M059J (cell line): ENCODE measurements around a stretch of chr3.

DNA sequence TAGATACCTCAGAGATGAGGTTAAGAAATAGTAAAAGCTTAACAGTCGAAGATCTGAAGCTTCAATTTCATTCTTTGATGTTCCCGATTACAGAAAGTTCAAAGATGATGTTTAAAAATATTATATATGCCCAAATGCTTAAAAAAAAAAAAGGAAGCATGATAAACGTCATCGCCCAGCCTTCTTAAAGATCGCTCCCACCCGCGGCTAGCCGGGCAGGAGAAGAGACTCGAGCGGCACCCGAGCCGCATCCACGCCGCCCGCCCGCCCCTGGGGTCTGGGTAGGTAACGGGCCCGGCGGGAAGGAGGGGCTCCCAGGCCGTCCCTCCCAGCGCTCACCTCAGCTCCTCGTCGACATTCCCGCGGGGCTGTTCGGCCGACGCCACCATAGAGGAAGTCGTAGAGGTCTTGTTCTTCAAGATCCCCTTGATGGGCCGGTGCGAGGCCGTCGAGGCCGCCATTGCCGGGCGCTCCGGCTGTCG, 519 bp downstream of the PPP1R2 start:
- RAMPAGE, long total RNA = no peak

GRCh38 chr3:195644708-195645743, 61.3 kb upstream of the APOD start:
- RAMPAGE, long total RNA = no peak

GRCh38 chr3:195683571-195684535, 36.9 kb upstream of the MUC20 start:
- RAMPAGE, long total RNA = no peak

- RAMPAGE, long total RNA = no peak
Observed at GRCh38 chr3:195815394-195815981, 3.8 kb upstream of the MUC4 start.

- RAMPAGE, long total RNA = no peak
Observed at GRCh38 chr3:195896362-195896672, 12.0 kb downstream of the TNK2 start.

DNA sequence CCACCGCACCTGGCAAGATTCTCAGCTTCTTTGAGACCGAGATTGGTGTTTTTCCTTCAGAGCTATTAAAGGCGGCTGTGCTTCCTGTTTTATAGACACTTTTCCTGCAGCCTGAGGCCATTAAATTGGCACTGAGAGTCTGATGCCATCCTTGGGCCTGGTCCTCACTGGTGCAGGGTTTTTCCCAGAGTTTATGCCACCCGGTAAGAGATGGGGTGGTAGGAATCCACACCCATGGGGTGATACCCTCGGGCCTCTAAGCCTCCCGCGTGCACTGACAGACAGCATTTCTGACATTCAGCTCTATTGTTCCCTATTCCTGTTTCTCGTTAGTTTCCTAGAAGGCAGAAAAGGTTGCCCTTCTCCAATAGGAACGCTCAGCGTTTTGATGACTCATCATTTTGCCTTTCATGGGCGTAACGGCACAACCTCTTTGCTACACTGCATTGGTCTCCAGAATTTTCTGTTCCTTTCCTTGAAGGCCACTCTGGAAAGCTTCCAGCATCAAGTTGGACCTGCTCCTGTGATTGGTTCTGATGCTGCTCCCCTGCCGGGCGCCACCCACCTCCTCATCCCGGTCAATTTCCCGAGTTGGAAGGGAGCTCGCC, 12.9 kb upstream of the TNK2 start:
- RAMPAGE, long total RNA = no peak

GRCh38 chr3:195961402-195961862, 53.1 kb upstream of the TNK2 start:
- RAMPAGE, long total RNA = no peak

DNA sequence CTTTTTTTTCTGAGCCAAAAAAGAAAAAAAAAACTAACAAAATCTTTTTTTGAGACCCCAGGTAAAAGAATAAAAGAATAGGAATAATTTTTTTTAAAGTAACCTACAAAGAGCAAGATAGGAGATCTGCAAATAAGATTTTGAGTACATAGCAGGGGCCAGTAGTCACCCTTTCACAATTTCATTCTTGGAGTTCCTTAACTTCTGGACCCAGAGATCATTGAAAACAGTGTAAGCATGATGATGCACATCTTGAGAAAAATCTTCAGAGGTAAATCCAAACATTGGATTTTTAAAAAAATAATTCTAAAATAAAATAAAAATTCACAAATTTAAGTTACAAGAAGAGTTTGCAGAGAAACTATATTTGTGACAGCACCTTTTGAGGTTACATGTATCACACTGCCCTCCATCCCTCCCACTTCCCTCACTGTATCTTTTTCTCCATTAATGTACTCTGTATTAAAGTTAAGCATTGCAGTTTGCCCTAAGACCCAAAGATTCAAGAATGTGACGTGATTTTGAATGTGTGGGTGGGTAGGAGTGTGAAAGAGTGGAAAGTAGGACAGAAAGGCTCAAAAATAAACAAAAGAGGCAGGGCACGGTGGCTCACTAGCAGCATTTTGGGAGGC, 18.7 kb downstream of the TFRC start:
- RAMPAGE, long total RNA = no peak

DNA sequence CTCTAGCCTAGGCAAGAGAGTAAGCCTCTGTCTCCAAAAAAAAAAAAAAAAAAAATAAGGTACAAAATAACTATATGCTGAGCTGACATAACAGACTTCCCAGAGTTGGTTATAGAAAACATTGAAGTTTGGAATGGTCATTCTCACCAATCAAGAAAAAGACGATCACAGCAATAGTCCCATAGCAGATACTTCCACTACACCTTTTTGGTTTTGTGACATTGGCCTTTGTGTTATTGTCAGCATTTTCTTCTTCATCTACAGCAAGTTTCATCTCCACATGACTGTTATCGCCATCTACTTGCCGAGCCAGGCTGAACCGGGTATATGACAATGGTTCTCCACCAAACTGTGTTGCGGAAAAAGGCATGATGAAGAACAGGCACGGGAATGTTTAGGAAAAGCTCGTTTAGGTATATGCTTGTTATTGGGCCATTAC, 6.9 kb downstream of the TFRC start:
- RAMPAGE, long total RNA = no peak

GRCh38 chr3:196115624-196116215, 33.8 kb upstream of the TFRC start:
- RAMPAGE, long total RNA = no peak

GRCh38 chr3:196186551-196187236, 24.5 kb downstream of the ZDHHC19 start:
- RAMPAGE, long total RNA = no peak

GRCh38 chr3:196208107-196208721, 3.0 kb downstream of the ZDHHC19 start:
- RAMPAGE, long total RNA = no peak

DNA sequence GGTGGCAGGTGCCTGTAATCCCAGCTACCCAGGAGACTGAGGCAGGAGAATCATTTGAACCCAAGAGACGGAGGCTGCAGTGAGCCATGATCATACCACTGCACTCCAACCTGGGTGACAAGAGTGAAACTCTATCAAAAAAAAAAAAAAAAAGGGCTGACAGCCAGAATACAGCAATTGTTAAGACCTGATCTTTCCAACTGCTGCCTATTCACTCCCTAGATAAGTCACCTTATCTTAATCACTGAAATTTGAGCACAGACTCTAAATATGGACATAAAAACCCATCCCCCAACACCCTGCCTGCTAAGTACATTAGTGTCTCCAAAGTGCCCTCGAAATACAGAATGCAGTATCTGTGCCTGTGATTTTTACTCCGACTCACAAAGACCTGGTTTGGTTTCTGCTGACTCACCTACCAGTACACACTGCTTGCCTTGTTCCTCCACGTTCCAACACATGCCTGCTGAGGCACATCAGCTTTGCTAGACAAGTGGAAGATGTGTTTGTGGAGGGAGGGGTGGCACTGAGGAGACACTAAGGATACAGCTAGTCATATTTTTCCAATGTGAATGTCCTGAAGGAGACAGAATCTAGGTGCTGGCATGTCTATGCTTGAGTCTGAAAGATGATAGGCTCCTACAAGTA, 8.3 kb downstream of the PCYT1A start:
- RAMPAGE, long total RNA = no peak

DNA sequence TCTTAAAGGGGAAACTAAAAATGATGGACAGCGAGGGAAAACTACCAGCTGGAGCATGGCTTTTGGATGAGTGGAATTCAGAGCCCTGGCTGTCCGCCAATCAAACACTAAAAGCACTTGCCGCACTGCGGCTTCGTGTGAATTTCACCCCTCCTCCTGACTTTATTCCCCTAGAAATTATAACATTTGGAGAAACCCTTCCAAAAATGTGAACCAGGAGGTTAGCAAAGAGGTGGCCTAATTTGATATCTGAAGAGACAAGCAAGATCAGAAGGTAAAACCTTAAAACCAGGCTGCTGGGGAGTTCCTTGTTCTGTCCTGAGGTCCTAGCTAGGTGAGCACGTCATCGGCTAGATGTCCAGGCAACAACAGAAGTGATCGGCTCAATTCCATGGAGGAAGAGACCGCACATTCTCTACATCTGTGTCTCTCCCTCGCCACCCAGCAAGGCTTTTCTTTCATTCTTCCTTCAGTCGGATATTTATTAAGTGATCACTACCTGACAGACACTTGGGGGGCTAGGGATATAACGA, 1.7 kb downstream of the TM4SF19 start:
- RAMPAGE, long total RNA = no peak

GRCh38 chr3:196407045-196407607, 25.1 kb downstream of the UBXN7 start:
- RAMPAGE, long total RNA = no peak

- RAMPAGE, long total RNA = no peak
Observed at GRCh38 chr3:196425820-196426300, 6.4 kb downstream of the UBXN7 start.

DNA sequence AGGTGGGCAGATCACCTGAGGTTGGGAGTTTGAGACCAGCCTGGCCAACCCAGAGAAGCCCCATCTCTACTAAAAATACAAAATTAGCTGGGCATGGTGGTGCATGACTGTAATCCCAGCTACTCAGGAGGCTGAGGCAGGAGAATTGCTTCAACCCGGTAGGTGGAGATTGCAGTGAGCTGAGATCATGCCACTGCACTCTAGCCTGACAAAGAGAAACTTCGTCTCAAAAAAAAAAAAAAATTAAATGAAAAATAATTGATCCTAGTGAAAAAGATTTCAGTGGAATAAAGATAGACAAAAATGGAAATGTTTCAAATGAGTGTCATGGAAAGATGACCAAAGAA, 15.8 kb upstream of the NRROS start:
- RAMPAGE, long total RNA = no peak

GRCh38 chr3:196624282-196624833, 15.1 kb upstream of the NRROS start:
- RAMPAGE, long total RNA = no peak

GRCh38 chr3:196624834-196625343, 14.6 kb upstream of the NRROS start:
- RAMPAGE, long total RNA = no peak

GRCh38 chr3:196631907-196632932, 7.3 kb upstream of the NRROS start:
- RAMPAGE, long total RNA = no peak